Neural cell (in vitro differentiated cells): ENCODE results near the genes TESPA1, NEUROD4, OR6C65, RDH5 and CD63.

- RAMPAGE, long total RNA = no peak
These were observed 12.5 kb downstream of the COPZ1 start for GRCh38 chr12:54337407-54337869.

GRCh38 chr12:54352671-54353448 is 11.4 kb downstream of the GPR84 start:
- RAMPAGE, long total RNA = no peak

GRCh38 chr12:54371499-54372279 is 7.4 kb upstream of the GPR84 start:
- RAMPAGE, long total RNA = no peak

GRCh38 chr12:54388731-54390032 is 4.6 kb upstream of the ZNF385A start:
- RAMPAGE, long total RNA = no peak

DNA sequence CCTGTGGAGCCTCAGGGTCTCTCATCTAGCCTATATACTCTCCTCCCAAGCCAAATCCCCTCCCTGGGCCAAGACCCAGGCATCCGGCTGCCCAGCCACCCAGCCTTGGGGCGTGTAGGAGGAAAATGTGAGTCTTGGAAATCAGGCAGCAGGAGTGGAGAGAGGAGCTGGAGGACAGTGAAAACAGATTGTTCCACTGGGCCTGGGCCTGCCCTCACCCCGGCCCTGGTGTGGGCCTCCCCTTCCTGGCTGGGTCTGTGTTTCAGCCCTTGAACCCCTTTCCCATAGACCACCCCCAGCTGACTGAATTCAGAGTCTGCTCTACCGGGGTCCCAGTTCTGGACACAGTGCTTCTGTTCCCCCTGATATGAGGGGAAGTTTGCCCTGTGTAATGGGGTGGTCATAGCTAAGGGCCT is 6.7 kb downstream of the ITGA5 start:
- RAMPAGE, long total RNA = no peak

DNA sequence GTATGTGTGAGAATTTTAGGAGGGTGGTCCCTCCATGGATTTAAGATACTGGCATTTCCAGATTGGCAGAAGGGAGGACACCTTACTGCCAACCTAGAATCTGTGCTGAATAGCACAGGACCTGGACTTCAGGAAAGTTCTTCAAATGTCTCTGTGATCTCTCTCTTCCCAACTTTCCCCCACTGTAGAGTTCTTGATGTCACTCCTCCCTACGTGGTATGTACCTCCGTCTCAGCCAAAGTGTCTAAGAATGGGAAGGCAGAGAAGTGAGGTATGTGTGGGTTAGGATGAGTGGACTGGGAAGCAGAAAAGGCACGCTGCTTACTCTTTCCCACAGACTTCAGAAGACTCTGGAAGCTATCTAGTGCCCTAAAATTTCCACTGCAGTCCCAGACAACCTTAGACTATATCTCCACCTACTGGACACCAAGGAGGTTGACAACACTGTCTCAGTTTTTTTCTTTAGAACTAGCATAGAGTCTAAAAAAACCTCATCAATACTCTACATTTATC is 20.4 kb upstream of the ITGA5 start:
- RAMPAGE, long total RNA = no peak

GRCh38 chr12:54563005-54563398 is 13.6 kb downstream of the PDE1B start:
- RAMPAGE, long total RNA = no peak

- RAMPAGE, long total RNA = no peak
These were observed 2.6 kb upstream of the PPP1R1A start for GRCh38 chr12:54591092-54591512.

DNA sequence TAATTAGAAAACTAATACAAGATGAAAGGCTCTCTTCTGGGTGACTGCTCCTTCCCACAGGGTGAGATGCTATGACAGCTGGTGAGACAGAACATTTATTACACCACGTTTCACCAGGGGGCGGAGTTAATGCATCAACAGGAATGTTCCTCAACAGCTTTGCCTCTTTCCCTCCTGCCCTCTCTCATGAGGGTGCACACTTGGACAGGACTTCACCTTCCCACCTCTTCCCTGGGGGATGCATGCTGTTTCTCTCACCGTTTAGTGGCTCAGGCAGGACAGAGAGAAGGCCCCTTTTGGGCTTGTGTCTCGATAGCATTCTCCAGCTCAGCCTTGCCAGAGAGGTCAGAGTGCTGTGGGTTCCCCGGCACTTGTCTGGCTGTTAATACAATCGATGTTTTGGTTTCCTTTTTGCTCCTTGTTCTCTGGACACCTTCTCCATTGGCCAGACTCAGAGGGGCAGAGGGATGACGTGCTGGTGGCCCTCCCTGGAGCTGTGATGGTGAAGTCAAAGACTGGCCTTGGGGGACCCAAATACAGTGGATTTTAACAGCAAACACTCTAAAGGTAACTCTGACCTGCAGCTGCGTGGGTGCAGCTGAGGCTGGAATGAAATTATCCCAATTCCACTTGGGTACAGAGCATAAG is 13.5 kb upstream of the PPP1R1A start:
- RAMPAGE, long total RNA = no peak

DNA sequence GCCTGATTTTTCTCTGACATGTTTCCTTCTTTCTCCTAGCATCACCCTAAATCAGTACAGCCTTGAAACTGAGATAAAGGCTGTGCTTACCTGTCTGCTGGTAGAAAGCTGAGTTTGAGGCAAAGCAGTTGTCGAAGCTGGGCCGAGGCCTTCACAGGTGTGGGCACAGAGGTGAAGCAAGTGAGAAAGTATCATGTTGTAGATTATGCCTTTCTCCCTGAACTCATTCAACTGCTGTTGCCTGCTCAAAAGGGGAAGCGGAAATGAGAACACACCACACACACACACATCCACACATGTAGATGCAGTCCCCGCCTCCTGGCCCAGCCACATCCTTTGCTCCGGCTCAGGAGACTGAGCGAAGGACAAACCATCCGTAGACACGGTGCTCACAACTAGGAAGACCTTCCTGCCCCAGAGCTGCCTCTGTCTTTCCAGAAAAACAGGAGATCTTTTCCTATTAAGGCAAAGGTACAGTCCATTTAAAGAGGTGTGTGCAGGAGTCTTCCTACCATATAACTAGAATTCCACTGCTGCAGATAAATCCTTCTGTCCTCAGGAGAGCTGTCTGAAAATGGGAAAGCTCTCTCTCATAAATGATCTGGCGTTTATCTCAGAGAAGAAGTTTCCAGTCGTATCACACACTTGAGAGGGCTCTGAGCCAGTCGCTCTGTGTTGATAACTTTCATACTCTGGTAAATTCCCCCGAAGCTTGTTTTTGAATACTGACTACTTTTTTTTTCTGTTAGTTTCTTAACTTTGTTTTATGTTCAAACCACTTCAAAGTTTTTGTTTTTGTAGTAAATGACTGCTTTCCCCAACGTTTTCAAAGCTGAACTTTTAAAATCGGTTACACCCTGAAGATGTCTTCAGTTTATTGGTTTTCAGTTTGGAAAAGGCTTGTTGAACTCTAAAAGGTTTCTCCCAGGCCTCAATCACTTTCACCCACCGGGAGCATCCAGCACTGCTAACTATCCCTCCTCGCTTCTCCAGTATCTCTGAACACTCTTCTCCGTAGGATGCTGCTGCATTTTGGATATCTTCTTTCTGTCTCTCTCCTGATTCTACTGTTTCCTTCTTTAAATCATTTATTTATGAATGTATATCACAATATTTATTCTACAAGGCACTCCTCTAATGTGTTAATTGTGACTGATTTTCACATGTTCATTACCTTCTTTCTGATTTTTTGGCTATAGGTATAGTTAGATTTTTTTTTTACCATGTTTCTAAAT is at the start of gene TESPA1:
Gene TESPA1, minus strand, starts transcription at position 268 of the 1,235 bp plus-strand sequence.
- RAMPAGE, long total RNA = no peak

DNA sequence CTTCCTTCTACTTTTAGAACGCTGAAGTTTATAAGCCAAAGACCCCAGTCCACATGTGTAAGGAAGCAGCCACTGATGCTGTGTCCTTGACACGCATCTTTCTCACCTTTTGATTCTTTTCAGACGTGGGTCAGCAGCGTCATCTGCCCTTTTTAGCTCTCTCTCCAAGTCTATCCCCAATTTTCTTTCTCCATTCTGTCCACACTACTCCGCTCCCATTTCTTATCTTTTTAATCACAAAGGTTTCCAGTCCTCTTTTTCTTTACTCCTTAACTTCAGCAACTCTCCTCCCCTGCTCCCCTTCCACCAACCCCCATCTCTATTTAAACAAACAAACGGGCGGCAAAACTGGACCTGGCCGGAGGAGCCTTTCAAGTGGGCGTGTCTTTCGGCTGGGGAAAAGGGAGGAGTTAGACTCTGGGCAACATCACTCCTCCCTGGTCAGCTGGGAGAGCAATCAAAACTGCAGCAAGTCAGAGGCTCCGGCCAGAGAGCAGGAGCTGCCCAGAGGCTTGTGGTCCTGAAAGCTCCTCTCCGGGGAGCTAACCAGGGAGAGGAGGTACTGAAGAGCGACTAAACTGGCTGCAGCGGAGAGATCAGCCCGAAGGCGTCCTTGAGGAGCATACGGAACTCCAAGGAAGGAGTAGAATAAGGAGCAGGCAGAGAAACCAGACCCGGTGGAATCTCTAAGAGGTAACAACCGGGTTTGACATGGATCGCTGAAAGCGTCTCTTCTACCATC is at the start of gene NEUROD4:
Gene NEUROD4, plus strand, starts transcription at position 489 of the 742 bp plus-strand sequence.
- RAMPAGE, long total RNA = no peak

GRCh38 chr12:55400246-55400653 is at the start of gene OR6C65:
TSS of gene OR6C65 (plus strand) at chr12:55400529.
- RAMPAGE, long total RNA = no peak

DNA sequence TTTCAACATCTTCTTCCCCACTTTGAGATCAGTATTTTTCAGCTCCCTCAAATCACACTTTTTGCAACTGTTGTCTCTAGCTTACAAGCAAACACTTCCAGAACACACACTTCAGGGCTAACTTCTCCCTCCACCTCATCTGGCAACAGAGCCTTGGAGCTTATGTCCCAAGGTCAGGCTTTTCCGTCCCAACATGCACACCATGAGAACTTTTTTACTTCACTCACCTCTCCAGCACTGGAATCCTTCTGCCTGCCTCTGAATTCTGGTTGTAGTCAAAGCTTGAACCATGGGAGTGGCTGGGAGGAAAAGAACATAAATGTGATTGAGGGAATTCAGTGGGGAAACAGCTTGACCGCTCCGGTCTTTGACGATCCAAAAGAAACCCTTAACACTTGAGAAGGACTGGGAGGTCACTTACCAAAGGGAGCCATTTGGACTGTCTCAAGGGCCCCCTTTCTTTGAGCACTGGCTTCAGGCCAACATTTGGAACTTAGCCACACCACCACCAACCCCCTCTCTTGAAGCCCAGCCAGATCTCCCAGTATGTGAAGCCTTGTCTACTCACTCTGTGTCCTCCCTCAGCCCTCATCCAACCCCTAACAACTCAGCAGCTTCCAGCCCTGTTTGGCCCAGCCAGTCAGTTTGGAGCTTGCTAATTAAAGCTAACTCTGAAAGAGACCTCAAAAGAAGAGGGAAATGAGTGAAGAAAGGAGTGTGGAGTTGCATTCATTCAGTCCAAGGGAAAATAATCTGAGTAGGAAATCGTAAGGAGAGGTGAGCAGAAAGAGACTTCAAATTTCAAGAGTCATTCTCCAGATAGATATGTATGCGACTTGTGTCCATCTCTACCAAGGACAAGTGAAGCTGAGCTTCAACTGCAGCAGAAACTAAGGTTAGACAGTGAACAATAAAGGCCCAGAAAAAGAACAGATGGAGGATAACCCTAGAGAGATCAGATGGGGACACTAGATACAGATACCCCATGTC is 3.7 kb upstream of the BLOC1S1 start:
- RAMPAGE, long total RNA = no peak

- RAMPAGE, long total RNA = no peak
These were observed 1.4 kb upstream of the RDH5 start for GRCh38 chr12:55718627-55719438.

GRCh38 chr12:55719799-55720783 is at the start of gene RDH5:
TSS of gene RDH5 (plus strand) at chr12:55720393.
- RAMPAGE, long total RNA = no peak

DNA sequence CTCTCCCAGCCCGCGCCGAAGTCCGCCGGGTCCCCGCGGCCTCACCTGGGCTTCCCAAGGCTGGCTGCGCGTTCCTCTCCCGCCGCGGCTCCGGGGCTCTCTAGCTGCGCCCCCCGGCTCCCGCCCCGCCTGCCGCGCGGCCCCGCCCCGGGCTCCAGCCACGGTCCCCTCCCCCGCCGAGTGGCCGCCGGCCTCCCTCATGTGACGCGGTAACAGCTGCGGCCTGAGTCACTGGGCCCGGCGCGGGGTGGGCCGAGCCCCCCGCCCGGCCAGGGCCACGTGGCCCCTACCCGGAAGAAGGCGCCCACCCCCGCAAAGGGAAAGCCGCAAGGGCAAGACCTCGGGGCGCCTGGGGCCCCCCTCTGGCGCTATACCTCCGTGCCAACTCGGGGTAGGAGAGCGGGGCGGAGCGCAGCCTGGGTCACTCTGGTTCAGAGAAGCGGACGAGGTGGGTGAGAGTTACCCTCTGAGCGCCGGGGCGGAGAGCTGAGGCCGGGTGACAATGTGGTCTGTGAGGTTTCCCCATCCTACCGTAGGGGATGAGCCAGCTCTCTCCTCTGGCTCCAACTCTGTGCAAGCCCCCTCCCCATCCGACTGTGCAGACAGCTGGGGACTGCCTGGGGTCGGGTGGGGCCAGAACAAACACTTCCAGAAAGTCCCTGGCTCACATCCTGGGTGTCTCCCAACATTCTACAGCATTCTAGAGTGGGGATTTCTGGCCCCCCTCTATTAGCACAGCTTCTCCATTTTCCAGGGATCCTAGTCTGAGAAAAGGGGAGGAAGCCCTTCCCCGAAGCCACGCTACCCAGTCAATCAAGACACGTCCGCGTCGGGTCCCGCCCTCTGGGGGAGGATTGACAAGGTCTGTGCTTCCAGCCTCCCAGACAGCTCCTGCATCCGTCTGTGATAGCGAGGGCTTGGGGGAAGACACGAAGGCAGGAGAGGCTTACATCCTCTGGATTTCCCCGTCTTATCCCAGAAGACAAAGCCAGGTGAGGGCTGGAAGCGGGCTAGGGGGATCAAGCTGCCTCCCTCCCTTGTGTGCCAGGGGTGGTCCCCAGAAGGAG is at the start of gene CD63:
Gene CD63, minus strand, starts transcription at position 102 of the 1,067 bp plus-strand sequence.
- RAMPAGE, long total RNA = start-site peak on the minus strand centred at position 93 of the sequence, 84 bp wide, 2,915 and 2,595 reads in 2 replicates; start-site peak on the plus strand centred at position 293 of the sequence, 264 bp wide, 15 and 15 reads in 2 replicates; start-site peak on the minus strand centred at position 766 of the sequence, 24 bp wide, 225 and 239 reads in 2 replicates; start-site peak on the plus strand centred at position 883 of the sequence, 75 bp wide, 111 and 138 reads in 2 replicates

DNA sequence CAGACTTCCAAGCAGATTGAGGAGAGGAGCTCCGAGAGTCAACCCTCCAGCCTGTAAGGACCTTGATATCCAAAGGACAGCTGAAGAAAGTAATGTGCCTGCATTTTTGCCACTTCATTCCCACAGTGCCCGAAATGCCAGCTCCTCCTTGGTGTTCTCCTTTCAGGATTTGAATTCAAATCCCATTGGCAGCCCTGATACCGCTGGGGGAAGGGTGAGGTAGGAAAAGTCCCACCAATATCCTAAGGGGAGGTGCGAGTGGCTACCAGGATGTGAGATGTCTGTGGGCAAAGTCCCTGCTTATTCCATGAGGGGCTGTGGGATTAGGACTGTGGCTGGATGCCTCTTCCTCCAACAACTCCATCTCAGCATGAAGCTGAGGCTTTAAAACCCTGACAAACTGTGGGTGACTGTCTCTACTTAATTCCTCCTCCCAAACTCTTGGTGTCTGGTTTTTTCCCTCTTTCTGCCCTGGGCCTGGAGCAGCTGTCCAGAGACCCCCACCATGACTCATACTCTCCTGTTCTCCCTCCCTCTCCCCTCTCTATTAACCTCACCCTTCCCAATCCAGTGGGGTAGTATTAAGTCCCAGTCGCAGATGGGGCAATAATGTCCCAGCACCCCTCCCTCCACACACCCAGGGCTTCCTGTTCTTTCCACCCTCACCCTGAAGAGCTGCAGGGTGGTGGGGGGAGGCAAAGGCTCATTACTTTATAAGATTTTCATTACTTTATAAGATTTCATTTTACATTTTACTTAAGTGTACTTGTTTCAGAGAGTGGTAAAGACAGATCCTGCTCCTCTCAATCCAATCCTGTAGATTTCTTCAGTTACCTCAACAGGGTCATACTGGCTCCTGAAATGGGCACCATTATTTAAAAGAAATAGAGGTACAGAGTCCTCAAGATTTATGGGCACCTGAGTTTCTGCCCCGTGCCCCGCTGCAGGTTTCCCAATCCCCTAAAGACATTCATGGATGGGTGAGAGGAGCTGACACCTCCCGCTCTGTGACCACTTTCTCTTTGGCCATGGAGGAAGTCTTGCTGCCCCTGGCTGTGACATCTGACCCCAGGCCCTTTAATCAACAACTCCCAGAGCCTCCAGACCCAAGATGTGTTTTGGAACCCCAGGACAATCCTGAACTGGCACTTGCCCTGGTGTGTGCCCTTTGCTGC is 2.1 kb upstream of the DNAJC14 start:
- RAMPAGE, long total RNA = no peak

GRCh38 chr12:55926708-55927613 is 733 bp downstream of the PYM1 start:
- RAMPAGE, long total RNA = start-site peak on the minus strand at chr12:55927110-55927132, 208 and 602 reads in 2 replicates; start-site peak on the plus strand at chr12:55927276-55927347, 41 and 27 reads in 2 replicates

DNA sequence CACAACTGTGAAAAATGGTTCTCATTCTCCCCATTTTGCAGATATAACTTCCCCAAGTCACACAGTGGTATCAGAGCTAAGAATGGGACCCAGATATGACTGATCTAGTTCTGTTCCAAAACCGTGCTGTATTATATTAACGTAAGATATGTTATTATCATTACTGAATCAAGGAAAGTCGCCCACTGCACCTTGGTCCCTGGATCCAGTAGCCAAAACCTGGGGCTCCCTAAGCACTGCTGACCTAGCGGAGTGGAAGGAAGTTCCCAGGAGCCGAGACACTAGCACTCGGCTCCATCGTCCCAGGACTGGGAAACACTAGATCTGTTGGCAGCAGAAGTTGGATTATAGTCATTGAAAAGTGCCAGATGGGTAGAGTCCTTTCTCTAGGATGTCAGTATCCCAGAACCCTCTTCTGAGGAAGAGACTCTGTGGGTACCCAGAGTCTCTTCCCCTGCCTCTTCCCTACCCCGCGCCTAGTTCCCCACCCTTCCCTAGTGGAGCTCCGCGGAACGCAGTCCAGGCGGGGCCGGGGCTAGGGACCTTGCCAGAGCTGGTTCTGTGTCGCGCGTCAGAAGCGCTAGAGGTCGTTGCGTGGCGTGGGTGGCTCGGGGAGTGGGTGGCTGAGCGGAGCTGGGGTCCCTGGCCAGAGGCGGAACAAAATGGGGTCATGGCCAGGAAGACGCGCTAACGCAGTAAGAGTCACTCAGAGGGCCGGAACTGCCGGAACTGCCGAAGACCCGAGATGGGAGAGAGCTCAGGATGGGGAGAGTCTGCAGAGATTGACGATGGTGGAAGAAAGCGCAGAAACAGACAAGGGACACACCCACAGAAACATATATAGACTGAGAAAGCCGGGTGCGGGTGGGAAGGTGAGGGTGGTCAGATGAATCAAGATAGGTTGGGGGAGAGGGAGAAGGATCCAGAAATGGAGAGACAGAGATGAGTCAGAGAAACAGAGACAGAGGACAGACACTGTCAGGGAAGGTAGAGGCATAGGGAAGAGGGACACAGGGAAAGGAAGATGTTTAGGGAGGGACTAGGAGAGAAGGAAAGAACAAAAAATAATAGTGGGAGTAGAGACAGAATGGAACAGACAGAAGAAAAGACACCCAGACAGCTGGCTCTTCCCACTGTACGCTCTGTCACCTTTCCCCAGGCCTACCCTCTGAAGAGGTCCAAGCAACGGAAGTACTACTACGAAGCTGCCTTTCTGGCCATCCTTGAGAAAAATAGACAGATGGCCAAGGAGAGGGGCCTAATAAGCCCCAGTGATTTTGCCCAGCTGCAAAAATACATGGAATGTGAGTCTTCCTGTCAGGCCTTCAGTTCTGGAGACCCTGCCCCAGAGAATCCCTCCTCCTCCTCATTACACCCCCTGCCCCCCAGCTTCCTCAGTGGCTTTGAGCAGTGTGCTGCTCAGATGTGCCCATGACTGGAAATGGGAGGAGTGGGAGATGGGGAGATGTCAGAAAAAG is 4.8 kb downstream of the DGKA start:
- RAMPAGE, long total RNA = no peak

- RAMPAGE, long total RNA = no peak
These were observed 3.8 kb downstream of the RAB5B start for GRCh38 chr12:55977546-55978123.